ENCODE data around the genes ZDHHC19 and FBXO45.

- RRBS, 2 experiments, result no CpG with 5 or more reads among the region's 13 CpGs
CAGE:
- cytosol, long polyA minus RNA, result no peak
- cytosol, long polyA plus RNA, result no peak
- long polyA plus RNA, result no peak
- nucleus, long polyA minus RNA, result no peak
- nucleus, long polyA plus RNA, result no peak
Measured at GRCh38 chr3:195252936-195253633, 17.9 kb downstream of the XXYLT1 start.

- RRBS, 2 experiments, result under 1 to 1% methylated on average over 28 to 32 of the region's 77 CpGs
CAGE:
- cytosol, long polyA minus RNA, result no peak
- cytosol, long polyA plus RNA, result no peak
- long polyA plus RNA, result no peak
- nucleus, long polyA minus RNA, result no peak
- nucleus, long polyA plus RNA, result no peak
Measured at GRCh38 chr3:195270138-195271007, 586 bp downstream of the XXYLT1 start.

DNA sequence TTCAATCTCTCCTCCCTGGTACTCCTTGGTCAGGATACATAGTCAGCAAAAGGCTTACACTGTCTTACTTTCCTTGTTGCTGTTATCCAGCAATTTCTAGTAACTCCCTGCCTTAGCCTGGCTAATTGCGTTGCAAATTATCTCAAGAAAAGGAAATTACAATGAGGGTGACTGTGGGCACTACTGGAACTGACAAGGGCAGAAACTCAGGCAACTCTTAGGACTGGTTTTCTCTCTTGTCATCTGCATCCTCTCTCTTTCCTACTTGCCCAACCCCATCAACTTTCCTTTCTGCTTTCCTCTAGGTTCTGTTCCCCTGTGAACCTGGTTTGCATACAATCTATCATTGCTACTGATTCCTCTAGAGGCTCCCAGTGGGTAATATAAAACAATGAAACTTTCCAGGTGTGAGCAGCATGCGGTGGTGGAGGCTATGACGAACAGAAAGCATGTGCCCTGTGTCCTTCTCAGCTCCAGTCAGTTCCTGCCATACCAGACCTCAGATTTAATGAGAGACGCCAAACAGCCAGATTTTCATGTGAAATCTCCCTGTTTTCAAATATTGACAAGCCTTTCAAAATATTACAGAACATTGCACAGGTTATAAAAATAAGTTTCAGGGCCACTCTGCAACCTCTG lies 3.4 kb upstream of the ACAP2 start:
- RRBS, 2 experiments, result no CpG with 5 or more reads among the region's 4 CpGs
CAGE:
- cytosol, long polyA minus RNA, result no peak
- cytosol, long polyA plus RNA, result no peak
- long polyA plus RNA, result no peak
- nucleus, long polyA minus RNA, result no peak
- nucleus, long polyA plus RNA, result no peak

DNA sequence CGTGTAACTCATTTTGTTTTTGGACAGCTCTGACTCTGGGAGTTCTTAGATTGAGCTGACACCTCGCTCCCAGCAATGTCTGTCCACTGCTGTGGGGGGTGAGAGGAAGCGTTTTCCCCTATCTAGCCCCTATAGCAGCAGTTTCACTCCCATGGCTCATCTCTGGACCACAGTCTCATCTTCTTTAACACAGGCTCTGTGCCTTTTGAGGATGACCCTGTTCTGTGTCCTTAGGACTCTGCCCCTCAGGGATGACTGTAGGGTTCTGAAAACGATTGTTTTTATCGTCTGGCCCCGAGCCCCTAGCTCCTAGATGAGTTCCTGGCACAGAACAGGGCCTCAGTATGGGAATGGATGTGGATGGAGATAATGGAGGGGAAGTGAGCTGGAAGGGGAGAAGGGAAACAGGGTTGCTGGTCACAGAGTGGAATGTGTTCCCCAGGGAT lies 1.2 kb upstream of the PPP1R2 start:
- RRBS, 2 experiments, result no CpG with 5 or more reads among the region's 6 CpGs
CAGE:
- cytosol, long polyA minus RNA, result no peak
- cytosol, long polyA plus RNA, result no peak
- long polyA plus RNA, result no peak
- nucleus, long polyA minus RNA, result no peak
- nucleus, long polyA plus RNA, result no peak

- RRBS, 2 experiments, result no CpG with 5 or more reads among the region's 3 CpGs
CAGE:
- cytosol, long polyA minus RNA, result no peak
- cytosol, long polyA plus RNA, result no peak
- long polyA plus RNA, result no peak
- nucleus, long polyA minus RNA, result no peak
- nucleus, long polyA plus RNA, result no peak
Measured at GRCh38 chr3:195558586-195559021, 15.5 kb upstream of the PPP1R2 start.

DNA sequence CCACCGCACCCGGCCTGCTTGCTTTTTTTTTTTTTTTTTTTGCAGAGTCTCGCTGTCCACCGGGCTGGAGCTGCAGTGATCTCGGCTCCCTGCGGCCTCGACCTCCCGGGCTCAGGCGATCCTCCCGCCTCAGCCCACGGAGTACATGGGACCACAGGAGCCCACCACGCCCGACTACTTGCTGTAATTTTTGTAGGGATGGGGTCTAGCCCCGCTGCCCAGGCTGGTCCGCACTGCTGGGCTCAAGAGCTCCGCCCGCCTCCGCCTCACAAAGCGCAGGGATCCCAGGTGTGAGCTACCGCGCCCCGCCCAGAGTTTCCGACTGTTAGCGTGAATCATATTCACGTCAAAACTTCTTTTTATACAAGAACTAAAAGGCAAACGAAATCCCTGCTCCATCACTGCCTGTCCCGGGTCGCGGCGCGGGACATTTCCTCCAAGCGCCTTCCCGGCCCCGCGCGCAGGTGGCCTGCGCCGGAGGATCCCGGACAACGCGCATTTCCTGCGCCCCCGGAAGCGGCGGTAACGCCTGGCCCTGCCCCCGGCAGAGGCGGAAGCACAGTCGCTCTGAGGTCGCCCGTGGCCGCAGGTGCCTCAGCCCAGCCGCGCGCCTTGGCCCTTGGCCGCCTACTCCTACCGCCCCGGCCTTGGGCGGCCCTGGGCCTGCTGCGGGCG lies 50.9 kb upstream of the APOD start:
- RRBS, 2 experiments, result no CpG with 5 or more reads among the region's 61 CpGs
CAGE:
- cytosol, long polyA minus RNA, result no peak
- cytosol, long polyA plus RNA, result no peak
- long polyA plus RNA, result no peak
- nucleus, long polyA minus RNA, result no peak
- nucleus, long polyA plus RNA, result no peak

- RRBS, 2 experiments, result no CpG with 5 or more reads among the region's 13 CpGs
CAGE:
- cytosol, long polyA minus RNA, result no peak
- cytosol, long polyA plus RNA, result no peak
- long polyA plus RNA, result no peak
- nucleus, long polyA minus RNA, result no peak
- nucleus, long polyA plus RNA, result no peak
Measured at GRCh38 chr3:195682143-195682810, 38.5 kb upstream of the MUC20 start.

GRCh38 chr3:195691888-195692924 lies 28.6 kb upstream of the MUC20 start:
- RRBS, 2 experiments, result no CpG with 5 or more reads among the region's 14 CpGs
CAGE:
- cytosol, long polyA minus RNA, result no peak
- cytosol, long polyA plus RNA, result no peak
- long polyA plus RNA, result no peak
- nucleus, long polyA minus RNA, result no peak
- nucleus, long polyA plus RNA, result no peak

GRCh38 chr3:195722053-195723049 lies 1.6 kb downstream of the MUC20 start:
- RRBS, 2 experiments, result no CpG with 5 or more reads among the region's 24 CpGs
CAGE:
- cytosol, long polyA minus RNA, result no peak
- cytosol, long polyA plus RNA, result no peak
- long polyA plus RNA, result no peak
- nucleus, long polyA minus RNA, result no peak
- nucleus, long polyA plus RNA, result no peak

- RRBS, 2 experiments, result no CpG with 5 or more reads among the region's 9 CpGs
CAGE:
- cytosol, long polyA minus RNA, result no peak
- cytosol, long polyA plus RNA, result no peak
- long polyA plus RNA, result no peak
- nucleus, long polyA minus RNA, result no peak
- nucleus, long polyA plus RNA, result no peak
Measured at GRCh38 chr3:195790528-195791502, 20.9 kb downstream of the MUC4 start.

DNA sequence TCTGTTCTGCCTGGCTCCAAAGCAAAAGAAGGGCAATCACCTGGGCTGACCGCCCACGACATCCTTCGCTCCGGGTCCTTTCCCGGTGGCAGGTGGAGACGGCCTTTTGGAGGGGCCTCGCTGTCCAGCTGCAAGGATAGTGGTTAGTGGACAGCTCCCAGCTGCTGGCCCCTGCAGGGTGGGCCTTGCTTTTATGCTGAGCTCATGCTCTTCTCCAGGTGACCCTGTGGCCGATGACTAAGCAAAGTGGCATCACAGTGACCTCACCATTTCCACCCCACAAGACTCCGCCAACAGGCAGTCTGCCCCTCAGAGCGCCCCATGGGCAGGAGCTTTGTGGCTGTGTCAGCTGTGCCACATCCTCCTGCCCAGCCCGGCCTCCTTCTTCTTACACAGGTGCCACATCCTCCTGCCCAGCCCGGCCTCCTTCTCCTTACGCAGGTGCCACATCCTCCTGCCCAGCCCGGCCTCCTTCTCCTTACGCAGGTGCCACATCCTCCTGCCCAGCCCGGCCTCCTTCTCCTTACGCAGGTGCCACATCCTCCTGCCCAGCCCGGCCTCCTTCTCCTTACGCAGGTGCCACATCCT lies 3.8 kb upstream of the MUC4 start:
- RRBS, 2 experiments, result no CpG with 5 or more reads among the region's 19 CpGs
CAGE:
- cytosol, long polyA minus RNA, result no peak
- cytosol, long polyA plus RNA, result no peak
- long polyA plus RNA, result no peak
- nucleus, long polyA minus RNA, result no peak
- nucleus, long polyA plus RNA, result no peak

- RRBS, 2 experiments, result no CpG with 5 or more reads among the region's 25 CpGs
CAGE:
- cytosol, long polyA minus RNA, result no peak
- cytosol, long polyA plus RNA, result no peak
- long polyA plus RNA, result no peak
- nucleus, long polyA minus RNA, result no peak
- nucleus, long polyA plus RNA, result no peak
Measured at GRCh38 chr3:195848843-195849559, 37.3 kb upstream of the MUC4 start.

GRCh38 chr3:195895782-195896361 lies 12.5 kb downstream of the TNK2 start:
- RRBS, 2 experiments, result 2 to 3% methylated on average over 29 to 36 of the region's 53 CpGs
CAGE:
- cytosol, long polyA minus RNA, result no peak
- cytosol, long polyA plus RNA, result no peak
- long polyA plus RNA, result no peak
- nucleus, long polyA minus RNA, result no peak
- nucleus, long polyA plus RNA, result no peak

DNA sequence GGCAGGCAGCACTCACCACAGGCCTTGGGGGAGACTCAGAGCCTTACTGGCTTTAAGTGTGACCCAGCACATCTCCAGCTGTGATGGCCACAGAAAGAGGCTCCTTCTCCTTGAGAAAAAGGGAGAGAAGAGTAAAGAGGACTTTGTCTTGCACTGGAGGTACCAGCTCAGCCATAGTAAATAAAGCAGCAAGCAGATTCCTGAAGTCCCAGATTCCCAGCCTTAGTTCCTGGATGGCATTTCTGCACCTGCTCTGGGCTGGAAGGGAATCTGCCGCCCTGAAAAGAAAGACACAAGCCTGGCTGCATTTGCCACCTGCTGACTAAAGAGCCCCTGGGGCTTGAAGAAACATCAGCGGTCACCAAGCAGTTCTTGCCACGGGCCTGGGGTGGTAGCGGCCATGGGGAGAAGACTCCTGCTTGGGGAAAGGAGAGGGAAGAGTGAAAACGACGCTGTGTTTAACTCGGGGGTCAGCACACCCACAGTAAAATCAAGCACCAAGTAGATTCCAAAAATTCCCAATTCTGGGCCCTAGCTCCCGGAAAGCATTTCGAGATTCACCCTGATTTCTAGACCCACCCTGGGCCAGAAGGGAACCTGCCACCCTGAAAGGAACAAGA lies 24.2 kb upstream of the TNK2 start:
- RRBS, 2 experiments, result no CpG with 5 or more reads among the region's 9 CpGs
CAGE:
- cytosol, long polyA minus RNA, result no peak
- cytosol, long polyA plus RNA, result no peak
- long polyA plus RNA, result no peak
- nucleus, long polyA minus RNA, result no peak
- nucleus, long polyA plus RNA, result no peak

DNA sequence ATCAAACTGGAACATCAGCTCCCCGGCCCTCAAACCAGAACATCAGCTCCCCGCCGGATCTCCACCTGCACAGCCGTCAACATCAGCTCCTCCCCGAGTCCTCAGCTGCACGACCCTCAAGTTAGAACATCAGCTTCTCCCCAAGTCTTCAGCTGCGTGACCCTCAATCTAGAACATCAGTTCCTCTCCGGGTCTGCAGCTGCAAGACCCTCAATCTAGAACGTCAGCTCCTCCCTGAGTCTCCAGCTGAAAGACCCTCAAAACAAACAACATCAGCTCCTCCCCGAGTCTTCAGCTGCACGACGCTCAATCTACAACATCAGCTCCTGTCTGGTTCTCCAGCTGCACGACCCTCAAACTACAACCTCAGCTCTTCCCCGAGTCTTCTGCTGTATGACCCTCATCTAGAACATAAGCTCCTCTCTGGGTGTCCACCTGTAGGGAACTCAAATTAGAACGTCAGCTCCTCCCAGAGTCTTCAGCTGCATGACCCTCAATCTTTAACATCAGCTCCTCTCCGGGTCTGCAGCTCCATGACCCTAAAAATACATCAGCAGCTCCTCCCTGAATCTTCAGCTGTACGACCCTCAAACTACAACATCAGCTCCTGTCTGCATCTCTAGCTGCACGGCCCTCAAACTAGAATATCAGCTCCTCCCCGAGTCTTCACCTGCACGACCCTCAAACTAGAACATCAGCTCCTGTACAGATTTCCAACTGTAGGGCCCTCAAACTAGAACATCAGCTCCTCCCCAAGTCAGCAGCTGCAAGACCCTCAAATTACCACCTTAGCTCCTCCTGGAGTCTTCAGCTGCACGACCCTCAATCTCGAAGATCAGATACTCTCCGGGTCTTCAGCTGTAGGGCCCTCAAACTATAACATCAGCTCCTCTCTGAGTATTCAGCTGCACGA lies 33.6 kb upstream of the TNK2 start:
- RRBS, 2 experiments, result no CpG with 5 or more reads among the region's 24 CpGs
CAGE:
- cytosol, long polyA minus RNA, result no peak
- cytosol, long polyA plus RNA, result no peak
- long polyA plus RNA, result no peak
- nucleus, long polyA minus RNA, result no peak
- nucleus, long polyA plus RNA, result no peak

GRCh38 chr3:196210946-196211666 lies at the start of gene ZDHHC19:
TSS of gene ZDHHC19 (minus strand) at chr3:196211400.
- RRBS, 2 experiments, result 31 to 49% methylated on average over 3 to 4 of the region's 23 CpGs
CAGE:
- cytosol, long polyA minus RNA, result no peak
- cytosol, long polyA plus RNA, result no peak
- long polyA plus RNA, result no peak
- nucleus, long polyA minus RNA, result no peak
- nucleus, long polyA plus RNA, result no peak

- RRBS, 2 experiments, result 1 to 2% methylated on average over 70 to 76 of the region's 125 CpGs
CAGE:
- cytosol, long polyA minus RNA, result start-site peak on the minus strand at chr3:196568525-196568554, 50 reads; start-site peak on the plus strand at chr3:196568643-196568676, 46 reads
- cytosol, long polyA plus RNA, result no peak
- long polyA plus RNA, result start-site peak on the minus strand at chr3:196568519-196568529, 25 and 22 reads in 2 replicates; start-site peak on the plus strand at chr3:196568611-196568723, 98 and 96 reads in 2 replicates
- nucleus, long polyA minus RNA, result no peak
- nucleus, long polyA plus RNA, result start-site peak on the minus strand at chr3:196568499-196568541, 65 and 63 reads in 2 replicates
Measured at GRCh38 chr3:196568446-196569698, at the start of gene FBXO45. TSS of gene FBXO45 (plus strand) at chr3:196568660.

- RRBS, 2 experiments, result no CpG with 5 or more reads among the region's 14 CpGs
CAGE:
- cytosol, long polyA minus RNA, result no peak
- cytosol, long polyA plus RNA, result no peak
- long polyA plus RNA, result no peak
- nucleus, long polyA minus RNA, result no peak
- nucleus, long polyA plus RNA, result no peak
Measured at GRCh38 chr3:196641302-196642413, 2.2 kb downstream of the NRROS start.

DNA sequence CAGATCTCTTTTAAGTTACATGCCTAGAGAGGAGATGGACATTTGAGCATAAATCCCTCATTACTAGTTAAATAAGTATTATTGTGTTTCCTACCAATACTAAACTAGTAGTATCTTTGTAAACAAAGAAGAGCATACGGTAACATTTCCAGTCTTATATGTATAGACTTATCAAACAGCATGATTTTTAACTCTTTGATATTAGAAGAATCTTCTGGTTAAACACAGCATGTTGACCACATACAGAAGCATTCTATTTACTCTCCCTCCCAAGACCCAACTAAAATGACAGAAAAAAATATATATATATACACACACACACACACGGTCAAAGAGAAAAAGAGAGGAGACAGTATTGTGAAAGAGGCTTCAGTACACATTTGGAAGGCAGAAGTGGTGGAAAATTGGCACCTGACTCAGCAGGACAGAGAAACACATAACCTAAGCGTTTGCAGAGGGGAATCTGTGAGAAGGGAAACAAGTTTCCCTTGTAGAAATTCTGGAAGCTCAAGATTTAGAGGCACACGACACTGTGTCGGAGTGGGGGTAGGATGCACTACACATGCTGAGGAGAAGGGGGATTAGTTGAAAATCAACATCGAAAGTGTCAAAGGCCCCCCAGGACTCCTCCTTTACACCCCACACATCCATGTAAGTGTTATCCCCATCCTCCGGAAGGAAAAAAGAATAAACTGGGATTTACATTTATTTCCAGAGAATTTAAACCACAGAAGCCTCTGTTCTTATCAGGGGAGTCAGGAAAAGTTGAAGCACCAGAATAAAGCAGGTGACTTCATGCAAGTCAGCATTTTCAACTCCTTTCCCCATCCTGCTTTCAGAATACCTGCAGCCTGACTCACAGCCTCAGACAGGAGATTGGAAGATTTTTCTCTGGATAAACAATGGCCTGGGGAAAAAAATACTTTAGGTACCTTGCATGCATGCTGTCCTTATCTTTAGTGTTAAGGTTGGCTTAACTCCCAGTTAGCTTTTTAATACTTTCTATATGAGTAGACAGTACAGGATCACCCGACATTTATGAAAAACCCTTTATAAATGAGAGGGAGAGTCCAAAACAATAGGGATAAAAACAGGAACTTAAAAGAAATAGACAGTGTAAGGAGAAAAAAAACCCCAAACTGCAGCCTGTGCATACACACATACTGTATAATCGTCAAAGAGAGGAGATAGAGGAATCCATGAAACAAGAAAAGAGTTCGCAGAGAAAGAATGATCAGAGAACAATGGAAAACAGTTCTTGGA lies 53.3 kb downstream of the PAK2 start:
- RRBS, 2 experiments, result no CpG with 5 or more reads among the region's 10 CpGs
CAGE:
- cytosol, long polyA minus RNA, result no peak
- cytosol, long polyA plus RNA, result no peak
- long polyA plus RNA, result no peak
- nucleus, long polyA minus RNA, result no peak
- nucleus, long polyA plus RNA, result no peak

- RRBS, 2 experiments, result no CpG with 5 or more reads among the region's 14 CpGs
CAGE:
- cytosol, long polyA minus RNA, result no peak
- cytosol, long polyA plus RNA, result no peak
- long polyA plus RNA, result no peak
- nucleus, long polyA minus RNA, result no peak
- nucleus, long polyA plus RNA, result no peak
Measured at GRCh38 chr3:196885699-196886776, 18.3 kb downstream of the SENP5 start.